Measurements from ENCODE around the genes SNX1 and SNX22.

GRCh38 chr15:62753499-62754576 is 288.7 kb upstream of the TPM1 start:
- RRBS: no CpG with 5 or more reads among the region's 10 CpGs

GRCh38 chr15:62880350-62880798 is 162.2 kb upstream of the TPM1 start:
- RRBS: no CpG with 5 or more reads among the region's 2 CpGs

DNA sequence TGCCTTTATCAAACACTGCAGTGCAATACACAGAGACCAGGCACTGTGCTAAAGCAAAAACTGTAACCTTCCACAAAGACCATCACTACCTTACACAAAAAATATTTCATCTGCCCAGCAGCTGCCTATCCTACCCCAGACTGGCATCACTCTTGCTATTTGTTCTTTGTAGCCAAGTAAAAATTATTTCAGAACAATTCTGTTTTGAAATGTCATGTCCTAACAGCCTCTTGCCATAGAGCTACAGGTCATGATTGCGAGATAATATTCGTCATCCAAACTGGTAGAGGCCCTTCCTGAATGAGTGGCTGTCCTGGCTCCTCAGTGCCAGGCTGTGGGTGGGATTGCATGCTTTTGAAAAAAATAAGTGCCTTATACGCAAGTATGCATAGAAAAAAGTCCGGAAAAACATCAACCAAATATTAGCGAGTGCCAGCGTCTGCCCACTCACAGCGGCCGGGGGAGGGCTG is 142.2 kb upstream of the TPM1 start:
- RRBS: no CpG with 5 or more reads among the region's 8 CpGs

- RRBS: no CpG with 5 or more reads among the region's 5 CpGs
Measured at GRCh38 chr15:63046348-63046941, 3.9 kb downstream of the TPM1 start.

DNA sequence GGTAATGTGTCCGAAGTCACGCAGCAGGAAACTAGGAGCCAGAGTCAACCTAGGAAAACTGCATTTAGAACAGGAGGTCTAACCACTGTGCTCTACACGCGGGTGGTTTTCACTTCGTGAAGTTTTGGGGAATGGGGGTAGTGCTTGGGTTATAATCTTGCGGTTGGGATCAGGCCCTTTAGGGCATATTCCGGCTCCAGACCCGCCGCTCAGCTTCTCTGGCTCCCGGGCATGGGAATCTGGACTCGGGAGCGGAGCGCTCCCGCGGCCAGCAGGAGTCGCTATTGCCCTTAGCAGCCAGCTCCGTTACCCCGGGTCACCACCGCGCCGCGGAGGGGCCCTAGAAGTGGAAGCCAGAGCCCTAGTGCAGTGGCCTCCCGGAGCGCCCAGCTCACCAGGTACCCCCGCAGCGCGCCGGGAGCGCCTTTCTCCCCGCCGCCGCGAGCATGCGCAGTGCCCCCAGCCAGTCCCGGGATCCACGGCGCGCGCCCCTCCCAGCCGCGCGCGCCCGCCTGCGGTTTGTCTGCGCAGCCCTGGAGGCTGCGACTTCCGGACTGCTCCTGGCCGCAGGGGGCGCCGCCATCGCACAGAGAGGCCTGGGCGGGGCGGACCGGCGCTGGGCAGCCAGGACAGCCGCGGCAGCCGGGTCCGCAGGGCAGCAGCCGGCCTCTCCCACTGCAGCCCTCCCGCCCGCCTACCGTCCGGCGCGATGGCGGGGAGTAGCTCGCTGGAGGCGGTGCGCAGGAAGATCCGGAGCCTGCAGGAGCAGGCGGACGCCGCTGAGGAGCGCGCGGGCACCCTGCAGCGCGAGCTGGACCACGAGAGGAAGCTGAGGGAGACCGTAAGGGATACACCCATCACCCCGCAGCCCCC is 5.6 kb downstream of the TPM1 start:
- RRBS: 2% methylated on average over 52 of the region's 83 CpGs

DNA sequence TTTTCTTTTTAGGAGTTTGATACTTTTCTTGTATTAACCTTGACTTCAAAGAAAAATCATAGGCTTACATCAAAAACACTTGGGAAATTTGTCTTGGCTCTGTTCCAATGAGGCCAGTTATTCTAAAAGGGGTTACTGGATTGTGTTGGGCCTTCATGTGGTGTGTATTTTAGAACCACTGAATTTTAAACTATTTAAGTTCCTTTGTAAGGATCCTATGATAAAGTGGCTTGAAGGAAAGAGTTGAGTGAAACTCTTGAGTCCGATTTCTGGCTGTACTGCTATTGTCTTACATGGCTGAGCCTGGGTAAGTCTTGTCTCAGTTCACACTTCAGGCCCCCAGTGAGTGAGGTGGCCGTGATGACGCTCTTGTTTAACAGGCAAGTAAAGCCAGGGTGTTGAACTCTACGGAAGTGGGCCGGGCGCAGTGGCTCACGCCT is 13.4 kb downstream of the TPM1 start:
- RRBS: no CpG with 5 or more reads among the region's 7 CpGs

DNA sequence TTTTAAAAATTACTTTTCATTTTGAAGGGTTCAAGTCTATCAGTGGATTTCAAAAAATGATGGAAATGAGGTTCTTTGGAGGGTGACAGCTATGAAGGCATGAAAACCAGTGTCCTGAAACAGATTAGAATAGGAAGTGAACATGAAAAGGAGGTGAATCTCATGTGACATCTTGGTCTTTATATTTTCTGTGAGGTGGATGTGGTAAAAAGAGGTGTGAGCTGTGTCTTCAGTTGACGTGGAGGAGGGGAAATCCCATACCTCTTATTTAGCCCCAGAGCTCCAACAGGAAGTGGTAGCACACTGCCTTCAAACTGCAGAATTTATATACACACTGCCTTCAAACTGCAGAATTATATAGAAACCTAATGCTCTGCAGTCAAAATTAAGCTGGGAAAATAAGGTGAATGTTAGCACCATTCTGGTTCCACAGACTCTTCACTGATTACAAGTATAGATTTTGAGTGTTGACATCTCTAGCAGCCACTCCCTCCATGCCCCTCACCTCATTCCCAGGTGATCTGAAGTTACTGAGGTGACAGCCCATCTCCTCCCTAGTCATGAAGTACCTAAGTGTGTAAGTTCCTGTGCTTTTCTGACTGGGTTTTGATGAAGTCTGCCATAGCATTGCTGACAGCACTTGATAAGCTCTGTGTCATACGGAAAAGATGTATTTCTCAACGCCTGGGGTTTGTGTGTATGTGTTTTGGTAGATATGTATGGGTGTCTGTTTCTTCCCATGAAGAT is 2.6 kb downstream of the RAB8B start:
- RRBS: no CpG with 5 or more reads among the region's 3 CpGs

DNA sequence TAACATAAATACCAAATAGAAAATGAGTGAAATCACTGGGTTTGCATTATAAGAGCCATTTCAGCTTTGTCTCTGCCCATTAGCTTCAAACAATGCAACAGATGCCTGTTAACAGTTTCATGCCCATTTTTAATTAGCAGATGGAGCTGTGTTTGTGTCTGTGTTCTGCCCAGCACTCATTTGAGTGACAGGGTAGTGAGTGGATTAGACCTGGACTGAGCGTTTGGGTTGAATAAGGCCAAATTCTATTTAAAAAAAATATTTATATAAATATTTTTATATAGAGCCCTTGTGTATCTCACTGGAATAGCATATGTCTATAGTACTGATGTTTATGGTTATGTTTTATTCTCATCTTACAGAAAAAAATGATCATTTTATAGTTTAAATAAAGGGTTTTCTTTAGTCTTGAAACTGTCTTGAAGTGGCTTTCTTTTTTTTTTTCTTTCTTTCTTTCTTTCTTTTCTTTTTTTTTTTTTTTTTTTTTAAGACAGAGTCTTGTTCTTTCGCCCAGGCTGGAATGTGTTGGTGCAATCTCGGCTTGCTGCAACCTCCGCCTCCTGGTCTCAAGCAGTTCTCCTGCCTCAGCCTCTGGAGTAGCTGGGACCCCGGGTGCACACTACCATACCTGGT is 7.6 kb downstream of the RAB8B start:
- RRBS: no CpG with 5 or more reads among the region's 5 CpGs

GRCh38 chr15:63403496-63403977 is 21.9 kb upstream of the CA12 start:
- RRBS: no CpG with 5 or more reads among the region's 10 CpGs

GRCh38 chr15:63474829-63475248 is 29.6 kb upstream of the USP3 start:
- RRBS: no CpG with 5 or more reads among the region's 7 CpGs

- RRBS: no CpG with 5 or more reads among the region's 1 CpG
Measured at GRCh38 chr15:63490113-63490616, 14.2 kb upstream of the USP3 start.

- RRBS: no CpG with 5 or more reads among the region's 14 CpGs
Measured at GRCh38 chr15:63498769-63499480, 5.5 kb upstream of the USP3 start.

- RRBS: no CpG with 5 or more reads among the region's 3 CpGs
Measured at GRCh38 chr15:63509175-63509528, 4.8 kb downstream of the USP3 start.

- RRBS: no CpG with 5 or more reads among the region's 1 CpG
Measured at GRCh38 chr15:63571592-63572582, 25.3 kb upstream of the FBXL22 start.

GRCh38 chr15:63599197-63599896 is 2.2 kb downstream of the FBXL22 start:
- RRBS: 78% methylated on average over 2 of the region's 18 CpGs

GRCh38 chr15:63621319-63622385 is 24.5 kb downstream of the FBXL22 start:
- RRBS: no CpG with 5 or more reads among the region's 18 CpGs

GRCh38 chr15:63708071-63708649 is 111.0 kb downstream of the FBXL22 start:
- RRBS: no CpG with 5 or more reads among the region's 2 CpGs

GRCh38 chr15:64095621-64096229 is at the start of gene SNX1:
Gene SNX1, plus strand, starts transcription at chr15:64095982.
- RRBS: 4% methylated on average over 5 of the region's 46 CpGs

GRCh38 chr15:64144581-64145208 is 6.8 kb upstream of the SNX22 start:
- RRBS: no CpG with 5 or more reads among the region's 13 CpGs

DNA sequence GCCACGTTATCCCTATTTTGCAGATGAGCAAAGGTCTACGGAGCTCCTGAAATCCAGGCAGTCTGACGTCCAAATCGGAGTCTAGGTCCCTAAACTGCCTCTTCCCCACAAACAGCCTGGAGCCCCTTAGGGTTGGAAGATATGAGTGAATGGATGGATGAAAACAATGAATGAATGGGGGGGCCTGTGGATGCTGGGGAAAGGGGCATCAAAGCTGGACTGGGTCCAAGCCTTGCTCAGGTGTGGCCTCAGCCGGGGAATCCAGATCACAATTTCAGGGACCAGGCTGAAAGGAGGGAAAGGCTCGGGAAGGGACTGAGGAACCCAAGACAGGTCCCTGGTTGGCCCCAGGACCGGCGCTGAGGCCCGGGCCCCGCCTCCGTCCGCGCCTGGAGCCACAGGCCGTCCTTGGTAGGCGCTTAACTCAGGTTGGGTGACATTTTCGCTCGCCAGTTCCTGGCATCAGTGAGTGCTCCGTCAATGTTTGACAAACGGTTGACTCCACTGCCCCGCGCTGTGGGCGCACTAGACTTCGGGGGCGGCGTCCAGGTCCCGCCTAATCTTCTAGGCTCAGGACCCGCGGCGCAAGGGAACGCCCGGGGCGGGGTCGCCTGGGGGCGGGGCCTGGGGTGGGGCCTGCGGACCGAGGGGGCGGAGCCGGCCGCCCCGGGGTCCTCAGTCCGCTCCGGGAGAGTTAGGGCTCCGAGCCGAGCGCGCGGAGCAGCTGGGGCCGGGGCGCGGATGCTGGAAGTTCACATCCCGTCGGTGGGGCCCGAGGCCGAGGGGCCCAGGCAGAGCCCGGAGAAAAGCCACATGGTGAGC is at the start of gene SNX22:
TSS of gene SNX22 (plus strand) at position 697 of the 822 bp plus-strand sequence.
- RRBS: 5% methylated on average over 24 of the region's 55 CpGs